ENCODE results near the gene RAB3GAP2.

DNA sequence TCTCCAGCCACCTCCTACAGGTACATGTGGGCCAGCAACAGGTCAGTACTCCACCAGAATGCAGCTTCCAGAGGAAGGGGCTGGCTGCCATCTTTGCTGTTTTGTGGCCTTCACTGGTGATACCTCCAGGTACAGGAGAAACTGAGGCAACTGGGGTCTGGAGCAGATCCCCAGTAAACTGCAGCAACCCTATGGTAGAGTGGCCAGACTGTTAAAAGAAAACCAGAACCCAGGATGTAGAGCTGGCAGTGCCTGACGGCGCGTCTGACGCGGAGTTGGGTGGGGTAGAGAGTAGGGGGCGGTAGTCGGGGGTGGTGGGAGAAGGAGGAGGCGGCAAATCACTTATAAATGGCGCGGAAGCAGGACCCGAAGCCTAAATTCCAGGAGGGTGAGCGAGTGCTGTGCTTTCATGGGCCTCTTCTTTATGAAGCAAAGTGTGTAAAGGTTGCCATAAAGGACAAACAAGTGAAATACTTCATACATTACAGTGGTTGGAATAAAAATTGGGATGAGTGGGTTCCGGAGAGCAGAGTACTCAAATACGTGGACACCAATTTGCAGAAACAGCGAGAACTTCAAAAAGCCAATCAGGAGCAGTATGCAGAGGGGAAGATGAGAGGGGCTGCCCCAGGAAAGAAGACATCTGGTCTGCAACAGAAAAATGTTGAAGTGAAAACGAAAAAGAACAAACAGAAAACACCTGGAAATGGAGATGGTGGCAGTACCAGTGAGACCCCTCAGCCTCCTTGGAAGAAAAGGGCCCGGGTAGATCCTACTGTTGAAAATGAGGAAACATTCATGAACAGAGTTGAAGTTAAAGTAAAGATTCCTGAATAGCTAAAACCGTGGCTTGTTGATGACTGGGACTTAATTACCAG lies 18.8 kb downstream of the RAB3GAP2 start:
- PRO-cap: no peak
- RAMPAGE, long total RNA, 3 experiments: start-site peak on the plus strand in 2 of 3 experiments, centred at position 313 of the sequence, 35 to 41 reads per replicate

DNA sequence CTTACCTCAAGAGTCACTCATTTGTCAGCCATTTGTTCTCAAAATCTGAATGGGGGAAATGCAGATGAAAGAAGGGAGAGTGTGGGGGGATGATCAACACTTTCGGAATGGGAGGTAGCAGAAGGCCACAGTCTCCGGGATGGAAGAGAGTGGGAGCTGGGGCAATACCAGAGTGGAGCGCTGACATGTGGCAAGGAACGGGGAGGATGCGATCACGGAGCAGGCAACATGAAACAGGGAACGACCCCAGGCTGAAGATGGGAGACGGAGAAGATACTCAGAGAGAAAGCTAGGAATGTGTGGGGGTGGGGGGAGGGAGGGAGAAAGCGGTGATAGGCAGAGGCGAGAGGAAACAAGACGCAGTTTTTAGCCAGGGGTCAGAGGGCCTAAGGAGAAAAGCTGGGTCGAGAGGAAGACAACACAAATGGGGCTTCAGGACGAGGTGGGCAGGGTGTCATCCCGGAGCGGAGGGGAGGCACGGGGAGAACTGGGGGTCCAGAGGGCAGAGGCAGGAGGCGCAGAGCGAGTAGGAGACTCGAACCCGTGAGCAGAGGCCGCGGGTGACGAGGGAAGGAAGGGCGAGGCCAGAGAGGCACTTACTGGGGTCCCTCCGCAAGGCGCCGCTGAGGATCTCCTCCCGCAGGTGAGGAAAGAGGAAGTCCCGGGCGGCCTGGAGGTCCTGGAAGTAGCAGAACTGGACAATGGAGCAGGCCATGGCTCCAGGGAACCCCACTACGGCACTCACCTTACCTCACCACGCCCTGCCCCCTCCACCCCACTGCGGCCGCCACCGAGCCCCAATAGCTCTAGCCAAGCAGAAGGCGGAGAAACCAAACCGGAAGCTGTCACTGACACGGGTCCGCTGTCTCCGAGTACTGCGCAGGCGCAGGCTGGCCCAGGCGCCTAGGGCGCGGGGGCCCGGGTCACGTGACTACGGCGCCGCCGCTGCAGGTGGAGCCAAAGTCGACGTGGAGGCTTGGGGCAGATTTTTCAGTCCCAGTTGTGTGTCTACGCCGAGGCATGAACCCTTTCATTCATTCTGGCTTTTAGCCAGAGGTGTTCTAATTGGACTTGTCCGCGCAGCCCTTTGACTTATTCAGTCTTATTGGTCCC lies at the start of gene RAB3GAP2:
RAB3GAP2 (minus strand) TSS at position 831 of the 1,113 bp plus-strand sequence.
- PRO-cap: bidirectional peak, plus-strand start at position 960 of the sequence, minus-strand start at position 802 of the sequence
- RAMPAGE, long total RNA, 3 experiments: start-site peak on the minus strand in 3 of 3 experiments, centred at positions 804 to 822 of the sequence, 64 to 241 reads per replicate

GRCh38 chr1:220487023-220487929 lies 40.7 kb upstream of the MARK1 start:
- PRO-cap: no peak
- RAMPAGE, long total RNA, 3 experiments: no peak in any of the 3 experiments

DNA sequence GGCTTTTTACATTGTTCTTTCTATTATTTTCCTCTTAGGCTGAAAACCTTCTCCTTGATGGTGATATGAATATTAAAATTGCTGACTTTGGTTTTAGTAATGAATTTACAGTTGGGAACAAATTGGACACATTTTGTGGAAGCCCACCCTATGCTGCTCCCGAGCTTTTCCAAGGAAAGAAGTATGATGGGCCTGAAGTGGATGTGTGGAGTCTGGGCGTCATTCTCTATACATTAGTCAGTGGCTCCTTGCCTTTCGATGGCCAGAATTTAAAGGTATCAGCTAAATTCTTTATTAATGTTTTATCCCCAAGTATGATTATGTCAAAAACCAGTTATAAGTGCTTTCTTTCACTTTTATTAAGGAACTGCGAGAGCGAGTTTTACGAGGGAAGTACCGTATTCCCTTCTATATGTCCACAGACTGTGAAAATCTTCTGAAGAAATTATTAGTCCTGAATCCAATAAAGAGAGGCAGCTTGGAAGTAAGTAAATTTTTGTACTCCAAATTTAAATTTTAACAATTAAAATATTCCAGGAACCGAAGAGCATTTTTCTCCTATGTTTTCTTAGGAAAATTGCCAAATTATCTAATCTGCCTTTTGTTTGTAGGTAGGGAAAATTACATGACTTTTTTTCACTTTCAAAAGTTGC lies 71.8 kb upstream of the C1orf115 start:
- PRO-cap: no peak
- RAMPAGE, long total RNA, 3 experiments: no peak in any of the 3 experiments

- PRO-cap: no peak
- RAMPAGE, long total RNA, 3 experiments: no peak in any of the 3 experiments
These were observed 13.6 kb upstream of the MTARC2 start for GRCh38 chr1:220734401-220735029.

- PRO-cap: no peak
- RAMPAGE, long total RNA, 3 experiments: no peak in any of the 3 experiments
These were observed 2.1 kb downstream of the MTARC1 start for GRCh38 chr1:220788737-220789357.

DNA sequence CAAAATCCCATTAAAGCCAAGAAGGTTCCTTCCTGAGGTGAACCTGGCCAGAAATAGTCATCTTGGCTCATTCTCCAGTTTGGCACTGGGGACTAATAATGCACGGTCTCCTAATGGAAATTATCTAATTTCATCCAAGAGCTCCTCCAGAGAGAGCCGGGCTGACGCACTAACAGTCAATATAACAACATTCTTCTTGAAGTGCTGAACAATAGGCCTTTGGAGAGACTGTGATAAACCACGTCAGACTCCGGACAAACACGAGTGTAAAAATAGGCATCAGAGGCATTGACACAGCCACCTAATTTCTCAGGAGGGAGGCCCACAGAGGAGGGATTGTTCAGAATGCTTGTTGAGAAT lies 35.5 kb upstream of the HLX start:
- PRO-cap: unidirectional peak, plus-strand start at position 236 of the sequence; unidirectional peak, plus-strand start at position 304 of the sequence
- RAMPAGE, long total RNA, 3 experiments: no peak in any of the 3 experiments

DNA sequence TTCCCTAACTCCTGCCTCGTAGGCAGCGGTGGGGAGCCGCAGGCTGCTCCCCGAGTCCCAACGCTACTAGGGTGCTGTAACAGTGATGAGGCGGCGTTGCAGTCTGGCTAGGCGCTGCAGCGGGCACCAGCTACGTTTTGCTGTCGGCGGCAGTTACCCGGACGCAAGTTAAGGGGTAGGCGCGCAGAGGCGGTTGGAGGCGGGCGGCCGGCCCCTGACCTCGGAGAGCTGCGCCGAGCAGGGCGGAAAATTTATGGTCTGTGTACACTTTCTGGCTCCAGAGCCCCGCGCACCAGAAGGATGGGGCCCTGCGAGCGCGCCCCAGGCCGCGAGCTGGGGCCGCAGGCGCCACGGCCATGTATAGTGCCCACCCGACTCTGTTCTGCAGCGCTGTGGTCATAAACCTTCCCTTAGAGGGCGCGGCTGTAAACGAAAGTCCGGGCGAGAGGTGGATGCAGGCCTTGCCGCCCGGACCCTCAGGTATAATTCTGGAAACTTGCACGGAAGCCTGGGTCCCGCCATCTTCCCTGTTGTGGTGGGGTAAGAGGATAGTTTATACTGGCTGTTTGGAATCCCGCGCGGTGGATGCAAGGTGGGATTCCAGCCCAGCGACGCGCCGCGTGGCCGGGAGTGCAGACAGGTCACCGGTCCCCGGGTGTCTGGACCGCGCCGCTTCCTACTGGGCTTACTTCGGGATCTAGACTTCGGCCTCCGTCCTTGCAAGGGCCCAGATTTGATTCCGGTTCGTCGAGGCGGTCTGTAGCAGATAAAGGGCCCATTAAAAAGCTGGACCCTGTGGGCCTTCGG lies 15.0 kb downstream of the HLX start:
- PRO-cap: no peak
- RAMPAGE, long total RNA, 3 experiments: no peak in any of the 3 experiments

- PRO-cap: no peak
- RAMPAGE, long total RNA, 3 experiments: no peak in any of the 3 experiments
These were observed 121.4 kb downstream of the HLX start for GRCh38 chr1:221000533-221001116.

- PRO-cap: no peak
- RAMPAGE, long total RNA, 3 experiments: no peak in any of the 3 experiments
These were observed 189.9 kb downstream of the HLX start for GRCh38 chr1:221068910-221069708.

DNA sequence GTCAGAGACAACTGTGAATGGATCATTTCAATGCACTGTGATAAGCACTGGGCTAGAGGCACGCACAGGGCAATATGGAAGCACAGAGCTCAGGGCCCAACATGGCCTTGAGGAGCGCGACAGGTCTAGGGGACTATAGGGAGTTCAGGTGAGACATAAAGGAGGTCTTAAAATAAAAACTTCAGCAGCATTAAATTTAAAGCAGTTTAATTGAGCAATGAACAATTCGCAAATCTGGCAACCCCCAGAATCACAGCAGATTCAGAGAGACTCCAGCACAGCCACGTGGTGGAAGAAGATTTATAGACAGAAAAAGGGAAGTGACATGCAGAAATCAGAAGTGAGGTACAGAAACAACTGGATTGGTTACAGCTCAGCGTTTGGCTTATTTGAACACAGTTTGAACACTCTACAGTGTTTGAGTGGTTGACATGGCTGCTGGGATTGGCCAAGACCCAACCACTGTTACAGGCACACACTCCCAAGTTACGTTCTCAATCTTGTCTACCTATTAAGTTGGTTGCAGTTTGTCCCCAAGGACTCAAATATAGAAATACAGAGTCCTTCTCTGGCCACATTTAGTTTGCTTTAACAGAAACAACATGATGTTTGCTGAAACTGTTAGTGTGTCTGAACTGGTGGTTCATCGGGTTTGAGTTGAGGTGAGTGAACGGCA lies 219.8 kb downstream of the HLX start:
- PRO-cap: no peak
- RAMPAGE, long total RNA, 3 experiments: no peak in any of the 3 experiments

DNA sequence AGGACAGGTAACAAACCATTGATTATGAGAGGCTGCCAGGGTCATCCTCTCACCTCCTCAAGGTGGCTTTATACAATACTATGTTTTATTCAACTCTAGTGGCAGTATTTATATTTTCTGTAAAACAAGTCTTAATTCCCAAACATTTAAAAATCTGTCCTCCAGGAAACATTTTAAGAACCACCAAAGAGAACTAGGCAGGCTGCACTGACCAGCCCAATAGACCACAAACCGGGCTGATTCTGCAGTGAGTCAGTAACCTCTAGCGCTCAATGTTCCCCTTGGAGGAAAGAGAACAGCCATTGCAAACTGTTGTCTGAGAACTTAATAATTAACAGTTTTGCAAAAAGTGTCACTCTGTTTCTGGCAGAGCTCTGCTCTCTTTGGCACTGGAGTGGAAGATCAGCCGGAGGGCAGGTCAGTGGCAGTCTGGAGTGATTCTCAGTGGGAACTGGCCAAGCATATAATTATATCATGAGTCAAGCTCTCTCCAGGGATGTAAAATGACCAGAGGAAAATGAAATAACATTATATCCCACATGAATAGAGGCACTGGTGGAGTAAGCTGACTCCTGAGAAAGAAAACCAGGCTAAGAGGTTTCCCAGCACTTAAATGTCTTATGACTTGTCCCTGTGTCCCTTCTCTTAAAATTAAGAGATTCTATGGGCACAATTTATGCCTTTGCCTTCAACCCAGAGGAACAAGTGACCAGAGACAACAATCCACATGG lies 238.3 kb downstream of the HLX start:
- PRO-cap: no peak
- RAMPAGE, long total RNA, 3 experiments: no peak in any of the 3 experiments

DNA sequence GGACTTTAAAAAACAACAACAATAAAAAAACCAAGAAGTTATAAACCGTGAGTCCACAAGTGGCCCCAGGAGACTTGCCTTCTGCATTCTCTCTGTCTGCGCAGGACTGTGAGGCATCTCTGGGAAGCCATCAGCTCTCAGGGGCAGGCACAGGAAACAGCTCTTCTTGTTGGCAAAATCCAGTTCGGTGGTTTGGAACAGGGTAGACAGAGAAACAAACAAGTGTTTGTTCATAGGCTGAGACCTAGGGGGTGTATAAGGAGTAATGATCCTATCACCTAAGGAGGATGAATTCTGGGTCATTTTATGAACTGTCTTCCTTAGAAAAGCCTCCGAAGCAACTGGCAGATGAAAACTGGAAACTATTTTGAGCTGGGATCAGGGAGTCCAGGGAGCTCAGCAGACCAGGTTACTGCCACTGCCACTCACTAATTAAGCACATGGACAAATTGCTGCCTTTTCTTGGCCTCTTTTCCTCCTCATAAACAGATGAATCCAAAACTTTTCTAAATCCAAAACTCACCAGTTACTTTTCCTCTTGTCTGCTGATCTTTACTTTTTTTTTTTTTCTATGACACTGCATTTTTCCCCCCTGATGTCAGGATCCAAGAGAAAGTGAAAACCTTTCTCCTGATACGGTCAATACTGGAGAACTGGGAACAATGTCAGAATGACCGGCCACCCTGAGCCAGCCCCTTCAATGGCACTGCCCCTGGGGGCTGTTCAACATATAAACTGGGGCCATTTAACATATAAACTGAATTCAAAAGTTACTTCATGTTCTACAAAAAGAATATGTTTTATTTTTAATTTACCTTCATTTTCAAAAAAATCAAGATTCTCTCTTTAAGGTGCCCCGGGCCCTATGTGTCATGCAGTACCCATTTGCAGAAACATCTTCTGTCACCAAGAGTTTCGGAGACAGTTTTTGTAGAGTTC lies 405.8 kb downstream of the DUSP10 start:
- PRO-cap: no peak
- RAMPAGE, long total RNA, 3 experiments: no peak in any of the 3 experiments

DNA sequence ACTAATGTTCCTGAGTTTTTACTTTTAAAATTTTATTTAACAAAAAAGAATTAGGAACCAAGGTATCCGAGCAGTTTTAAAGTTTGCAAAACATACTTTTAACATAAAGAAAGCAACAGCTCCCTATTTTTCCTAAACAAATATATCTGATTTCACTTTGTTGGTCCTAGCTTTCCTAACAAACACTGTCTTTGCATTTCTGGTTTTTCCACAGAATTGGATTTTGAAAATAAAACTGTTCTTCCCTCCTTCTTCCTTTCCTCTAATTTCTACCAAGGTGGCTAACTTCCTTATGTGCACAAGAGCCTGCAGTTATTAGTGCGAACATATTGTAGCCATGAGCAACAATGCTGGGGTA lies 31.3 kb downstream of the DUSP10 start:
- PRO-cap: no peak
- RAMPAGE, long total RNA, 3 experiments: no peak in any of the 3 experiments

DNA sequence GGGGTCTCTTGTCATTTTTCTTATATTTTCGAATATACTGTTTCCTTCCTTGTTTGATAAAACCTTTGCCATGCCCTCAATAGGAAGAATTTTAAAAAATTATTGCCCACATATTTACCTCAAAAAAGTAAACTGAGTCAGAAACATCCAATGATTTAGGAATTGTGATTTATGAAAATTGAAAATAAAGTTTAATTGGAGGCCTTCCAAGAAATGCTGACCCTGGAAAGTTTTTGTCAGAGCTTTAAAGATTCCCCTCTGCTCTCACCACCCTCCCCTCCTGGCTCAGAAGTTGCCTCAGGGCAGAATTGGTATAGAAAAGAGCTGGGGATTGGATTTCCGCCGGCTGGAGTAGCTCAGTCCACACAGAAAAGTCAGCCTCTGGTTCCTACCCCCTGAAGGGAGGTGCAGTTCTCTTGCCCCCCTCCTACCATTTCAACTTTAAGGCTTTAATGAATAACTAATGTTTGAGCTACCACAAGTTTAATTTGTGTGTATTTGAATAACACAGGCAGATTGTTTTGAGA lies 26.8 kb downstream of the DUSP10 start:
- PRO-cap: no peak
- RAMPAGE, long total RNA, 3 experiments: no peak in any of the 3 experiments

- PRO-cap: no peak
- RAMPAGE, long total RNA, 3 experiments: no peak in any of the 3 experiments
These were observed 98.7 kb upstream of the DUSP10 start for GRCh38 chr1:221840552-221841039.

GRCh38 chr1:221969260-221969751 lies 227.4 kb upstream of the DUSP10 start:
- PRO-cap: no peak
- RAMPAGE, long total RNA, 3 experiments: no peak in any of the 3 experiments

GRCh38 chr1:222628775-222629418 lies 11.0 kb downstream of the MIA3 start:
- PRO-cap: no peak
- RAMPAGE, long total RNA, 3 experiments: no peak in any of the 3 experiments

- PRO-cap: no peak
- RAMPAGE, long total RNA, 3 experiments: no peak in any of the 3 experiments
These were observed 26.7 kb downstream of the MIA3 start for GRCh38 chr1:222644505-222645165.

GRCh38 chr1:222669169-222669761 lies 43.0 kb downstream of the AIDA start:
- PRO-cap: no peak
- RAMPAGE, long total RNA, 3 experiments: no peak in any of the 3 experiments

Measured in gastrocnemius medialis (tissue), 3 donors.